Left common carotid artery plus branches (tissue), 1 donor: ENCODE results near the genes VENTX, ZNF511, PRAP1, CYP2E1 and FRG2B.

- PRO-cap = no peak
Measured at GRCh38 chr10:133021906-133022416, 65.8 kb upstream of the ADGRA1 start.

GRCh38 chr10:133237327-133238224, at the start of gene VENTX:
Gene VENTX (plus strand): TSS chr10:133237855.
- PRO-cap = no peak

DNA sequence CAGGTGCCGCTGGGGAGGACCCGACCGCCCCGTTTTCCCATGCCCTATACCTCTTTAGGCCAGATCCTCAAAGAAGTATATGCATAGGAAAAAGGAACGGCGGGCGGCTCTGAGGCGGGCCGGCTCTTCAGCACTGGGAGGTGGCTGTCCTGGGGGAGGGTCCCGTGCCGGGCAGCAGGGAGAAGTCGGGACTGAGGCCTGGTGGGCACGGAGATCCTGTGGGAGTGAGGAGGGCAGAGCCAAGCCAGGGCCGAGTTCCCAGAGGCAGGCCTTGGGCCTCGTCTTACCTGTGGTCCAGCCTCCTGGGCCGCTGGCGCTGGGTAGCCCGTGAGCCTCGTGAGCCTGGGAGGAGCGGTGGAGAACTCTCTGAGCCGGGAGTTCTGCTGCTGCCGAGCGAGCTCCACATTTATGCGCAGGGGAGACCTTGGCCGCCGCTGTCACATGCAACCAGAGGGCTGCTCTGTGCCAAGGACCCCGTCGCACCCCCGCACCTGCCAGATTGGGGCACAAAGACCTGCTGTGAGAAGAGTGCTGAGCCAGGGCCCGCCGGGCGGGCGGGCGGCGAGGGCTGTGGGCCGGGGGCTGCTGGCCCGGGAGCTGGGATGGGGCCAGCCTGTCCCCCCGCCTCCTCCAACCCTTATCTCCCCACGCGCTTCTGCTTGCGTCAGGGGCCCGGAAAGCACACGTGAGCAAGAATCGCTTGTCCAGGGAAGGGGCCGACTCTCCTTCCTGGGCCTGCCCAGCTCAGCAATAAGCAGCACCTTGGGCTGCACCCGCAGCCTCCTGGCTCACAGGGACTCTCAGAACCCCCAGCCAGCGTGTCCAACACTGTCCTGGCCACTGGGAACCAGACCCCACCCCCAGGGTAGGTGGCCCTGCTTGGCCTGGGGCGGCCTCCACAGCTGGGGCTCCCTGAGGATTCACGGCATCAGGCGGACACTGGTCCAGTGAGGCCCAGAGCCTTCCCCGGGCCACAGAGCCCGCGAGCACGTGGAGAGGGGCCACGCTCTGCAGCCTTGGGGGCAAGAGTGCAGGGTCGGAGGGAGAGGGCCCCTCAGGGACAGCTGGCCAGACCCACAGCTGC, 10.2 kb downstream of the VENTX start:
- PRO-cap = no peak

GRCh38 chr10:133262052-133262535, 14.6 kb downstream of the ADAM8 start:
- PRO-cap = no peak

- PRO-cap = no peak
Measured at GRCh38 chr10:133287915-133288210, 11.2 kb upstream of the ADAM8 start.

- PRO-cap = no peak
Measured at GRCh38 chr10:133292394-133292852, 15.8 kb upstream of the ADAM8 start.

- PRO-cap = bidirectional peak, plus-strand start at chr10:133308948, minus-strand start at chr10:133308848
Measured at GRCh38 chr10:133308722-133309583, at the start of gene ZNF511. Gene ZNF511 (plus strand): TSS chr10:133308914.

- PRO-cap = no peak
Measured at GRCh38 chr10:133347120-133348194, at the start of gene PRAP1. Gene PRAP1 (plus strand): TSS chr10:133347373.

DNA sequence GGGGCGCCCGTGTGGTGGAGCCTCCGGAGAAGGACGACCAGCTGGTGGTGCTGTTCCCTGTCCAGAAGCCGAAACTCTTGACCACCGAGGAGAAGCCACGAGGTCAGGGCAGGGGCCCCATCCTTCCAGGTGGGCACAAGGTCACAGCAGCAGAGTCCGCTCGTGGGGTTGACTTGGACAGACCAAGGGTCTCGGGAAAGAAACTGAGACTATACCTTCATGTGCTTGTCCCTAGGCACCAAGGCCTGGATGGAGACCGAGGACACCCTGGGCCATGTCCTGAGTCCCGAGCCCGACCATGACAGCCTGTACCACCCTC, 4.8 kb downstream of the PRAP1 start:
- PRO-cap = no peak

GRCh38 chr10:133391817-133392174, 2.2 kb upstream of the MTG1 start:
- PRO-cap = no peak

DNA sequence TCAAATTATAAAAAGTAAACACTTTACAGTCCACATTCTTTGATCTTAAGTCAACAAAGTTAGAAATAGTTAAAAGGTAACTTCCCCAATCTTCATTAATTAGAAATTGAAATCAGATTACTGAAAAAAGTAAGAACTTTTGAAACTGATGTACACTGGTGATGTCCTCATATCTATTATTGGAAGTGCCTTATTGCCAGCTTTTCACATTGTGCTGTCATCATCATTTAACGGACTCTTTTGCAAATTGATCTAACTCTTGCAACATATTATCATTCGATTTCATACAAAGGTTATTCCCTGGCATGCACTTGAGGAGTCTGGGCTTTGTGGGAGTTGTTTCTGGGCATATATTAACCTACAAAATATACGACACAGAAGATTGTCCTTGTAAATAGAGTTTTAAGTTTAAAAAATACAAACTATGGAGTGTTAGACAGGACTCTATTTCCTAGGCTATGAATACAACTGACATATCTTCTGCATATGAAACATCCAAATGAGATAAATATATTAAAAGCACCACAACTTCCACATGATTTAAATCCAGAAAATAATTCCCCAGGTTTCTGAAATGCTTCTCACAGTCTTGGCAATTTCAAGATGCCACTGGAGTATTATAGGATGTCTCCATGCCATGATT, 15.0 kb upstream of the CYP2E1 start:
- PRO-cap = no peak

GRCh38 chr10:133526755-133527158, 406 bp upstream of the CYP2E1 start:
- PRO-cap = no peak

DNA sequence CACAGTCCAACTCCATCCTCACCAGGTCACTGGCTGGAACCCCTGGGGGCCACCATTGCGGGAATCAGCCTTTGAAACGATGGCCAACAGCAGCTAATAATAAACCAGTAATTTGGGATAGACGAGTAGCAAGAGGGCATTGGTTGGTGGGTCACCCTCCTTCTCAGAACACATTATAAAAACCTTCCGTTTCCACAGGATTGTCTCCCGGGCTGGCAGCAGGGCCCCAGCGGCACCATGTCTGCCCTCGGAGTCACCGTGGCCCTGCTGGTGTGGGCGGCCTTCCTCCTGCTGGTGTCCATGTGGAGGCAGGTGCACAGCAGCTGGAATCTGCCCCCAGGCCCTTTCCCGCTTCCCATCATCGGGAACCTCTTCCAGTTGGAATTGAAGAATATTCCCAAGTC, at the start of gene CYP2E1:
Gene CYP2E1, plus strand, starts transcription at position 205 of the 404 bp plus-strand sequence.
- PRO-cap = no peak

- PRO-cap = no peak
Measured at GRCh38 chr10:133538394-133538613, 11.1 kb downstream of the CYP2E1 start.

GRCh38 chr10:133538614-133538990, 11.4 kb downstream of the CYP2E1 start:
- PRO-cap = no peak

GRCh38 chr10:133626514-133627198, at the start of gene FRG2B:
Gene FRG2B (minus strand): TSS chr10:133626795.
- PRO-cap = no peak